Colon Carcinoma Metastatic in the Brain (tissue), 2 donors: ENCODE results near the genes BRMS1, CTSF and C11orf80.

DNA sequence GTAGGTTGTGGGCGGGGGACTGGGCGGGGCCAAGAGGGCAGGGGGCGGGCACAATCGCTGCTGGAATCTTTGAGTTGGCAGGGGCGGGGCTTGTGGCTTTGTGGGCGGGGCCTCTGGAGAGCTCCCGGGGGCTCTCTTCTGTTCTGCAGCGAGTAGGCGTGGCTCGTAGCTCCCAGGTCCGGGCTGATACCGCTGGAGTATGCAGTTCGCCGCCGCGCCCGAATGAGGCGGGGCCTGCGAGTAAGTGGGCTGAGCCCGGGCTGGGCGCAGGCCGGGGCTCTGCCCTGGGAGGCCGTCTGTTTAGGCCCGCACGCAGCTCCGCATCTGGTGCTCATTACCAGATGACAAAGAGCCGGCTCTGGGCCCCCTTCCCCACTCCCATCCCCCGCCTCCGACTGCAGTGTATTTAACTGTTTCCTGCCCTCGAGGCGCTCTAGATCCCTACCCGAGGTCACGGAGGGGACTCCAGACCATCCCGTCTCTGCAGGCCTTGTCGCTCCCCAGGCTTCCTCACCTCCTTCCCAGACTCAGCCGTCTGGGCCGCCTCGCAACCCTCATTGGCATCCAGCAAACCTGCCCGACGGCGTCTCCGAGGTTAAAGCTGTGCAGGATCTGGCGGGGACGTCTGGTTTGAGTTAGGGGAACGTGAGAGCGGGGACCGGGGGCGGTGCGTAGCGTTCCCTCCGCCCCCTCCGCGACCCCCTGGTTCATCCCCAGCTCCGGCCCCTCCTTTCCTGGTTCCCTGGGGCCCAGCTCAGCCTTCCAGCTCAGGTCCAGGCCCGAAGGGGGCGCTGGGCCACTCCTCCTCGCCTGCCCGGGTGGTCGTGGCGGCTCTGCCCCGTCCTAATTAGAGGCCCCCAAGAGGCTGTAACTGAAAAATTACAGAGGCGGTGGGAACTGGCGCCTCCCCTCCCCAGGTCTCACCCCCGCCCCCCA, 3.8 kb downstream of the CD248 start:
- PRO-cap, 2 experiments: no peak in any of the 2 experiments

DNA sequence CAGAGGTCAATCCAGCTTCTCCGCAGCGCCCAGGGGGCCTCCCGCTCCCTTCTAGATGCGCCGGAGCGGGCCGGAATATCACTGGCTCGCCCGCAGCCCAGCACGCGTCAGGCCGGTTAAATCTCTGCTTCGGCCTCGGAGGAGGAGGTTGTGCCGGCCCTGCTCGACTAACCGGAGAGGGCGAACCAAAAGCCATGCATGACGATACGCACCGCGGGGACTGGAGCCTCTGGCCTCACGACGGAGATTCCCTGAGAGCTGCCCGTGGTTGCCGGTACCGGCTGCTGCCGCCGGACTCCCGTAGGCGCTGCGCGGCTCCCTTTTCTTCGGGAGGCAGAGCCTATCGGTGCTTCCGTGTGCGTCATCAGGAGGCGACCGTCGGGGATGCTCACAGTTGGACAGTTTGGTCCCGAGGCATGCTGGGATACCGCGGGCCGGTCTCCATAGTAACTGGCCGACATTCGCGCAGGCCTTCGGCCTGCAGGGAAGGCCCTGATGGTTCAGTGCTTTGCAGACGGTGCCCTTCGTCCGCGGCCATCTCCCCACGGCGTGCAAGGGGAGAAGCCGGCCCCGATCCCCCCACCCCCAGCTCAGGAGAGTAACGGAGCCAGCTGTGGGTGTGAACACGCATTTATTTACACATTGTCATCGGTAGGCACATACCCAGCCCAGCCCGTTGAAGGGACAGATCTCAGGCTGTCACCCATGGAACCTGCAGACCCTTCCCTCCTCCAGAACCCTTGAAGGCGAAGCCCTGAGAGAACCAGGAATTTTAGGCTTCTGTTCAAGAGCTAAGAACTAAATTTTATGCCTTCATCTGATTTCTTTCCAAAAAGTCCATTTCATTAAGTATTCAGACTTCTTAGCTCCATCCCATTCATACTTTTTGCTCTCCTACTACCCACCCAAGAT, at the start of gene BRMS1:
Gene BRMS1 (minus strand): TSS at position 345 of the 912 bp plus-strand sequence.
- PRO-cap, 2 experiments: peak in 2 of 2 experiments; most common plus-strand start position 503 of the sequence (in 2); most common minus-strand start position 297 of the sequence (in 2)

- PRO-cap, 2 experiments: no peak in any of the 2 experiments
Measured at GRCh38 chr11:66346587-66347033, 819 bp downstream of the B4GAT1 start.

- PRO-cap, 2 experiments: no peak in any of the 2 experiments
Measured at GRCh38 chr11:66351243-66351360, 3.7 kb upstream of the B4GAT1 start.

DNA sequence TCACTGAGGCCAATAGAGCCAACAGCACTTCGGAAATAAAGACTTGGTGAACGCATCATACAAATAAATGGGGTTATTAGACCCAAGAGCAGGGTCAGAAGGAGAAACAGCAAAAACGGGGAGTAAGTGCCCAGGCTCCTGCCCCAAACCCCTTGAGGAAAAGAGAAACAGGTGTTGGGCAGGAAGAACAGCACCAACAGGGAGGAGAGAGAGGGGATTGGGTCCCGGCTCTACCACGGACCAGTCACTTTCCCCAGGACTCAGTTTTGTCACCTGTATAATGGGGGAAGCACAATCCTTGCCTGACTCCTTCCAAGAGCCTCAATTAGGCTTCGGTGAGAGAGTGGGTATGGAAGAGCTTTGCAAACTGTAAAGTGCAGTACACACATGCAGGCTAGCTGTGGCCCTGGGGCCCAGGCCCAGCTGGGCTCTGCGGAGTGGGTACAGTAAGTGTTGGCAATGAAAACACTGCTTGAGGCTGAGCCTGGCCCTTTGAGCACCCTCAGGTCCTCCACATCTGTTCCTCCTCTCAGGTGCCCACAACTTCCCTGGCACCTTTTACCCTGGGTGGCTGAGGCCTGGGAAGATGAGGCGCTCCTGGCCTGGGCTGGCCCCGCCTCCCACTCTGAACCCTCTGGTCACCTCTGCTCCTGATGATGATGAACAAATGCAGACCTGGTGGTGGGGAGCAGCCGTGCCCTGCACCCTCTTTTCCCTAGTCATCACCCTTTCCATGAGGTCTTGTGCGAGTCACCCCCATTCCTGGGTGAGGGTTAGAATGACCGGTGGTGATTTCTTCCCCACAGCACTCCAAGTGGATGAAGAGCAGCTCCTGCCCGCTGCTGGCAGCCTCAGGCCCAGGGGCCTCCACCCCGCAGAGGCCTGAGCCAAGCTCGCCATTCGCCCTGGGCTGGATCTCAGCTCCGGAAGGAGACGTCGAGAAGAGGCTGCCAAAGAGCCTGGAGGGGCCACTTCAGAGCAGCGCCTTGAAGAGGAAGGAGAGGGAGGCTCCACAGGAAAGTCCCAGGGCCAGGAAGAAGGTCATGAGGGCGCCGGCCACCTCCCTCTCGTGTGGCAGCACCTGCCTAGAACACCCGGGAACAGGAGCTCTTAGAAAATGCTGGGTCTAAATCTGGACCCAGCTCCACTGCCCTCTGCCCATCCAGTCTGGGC, 8.7 kb downstream of the SLC29A2 start:
- PRO-cap, 2 experiments: no peak in any of the 2 experiments

GRCh38 chr11:66373154-66373672, 1.7 kb upstream of the SLC29A2 start:
- PRO-cap, 2 experiments: no peak in any of the 2 experiments

GRCh38 chr11:66386012-66386700, 14.6 kb upstream of the SLC29A2 start:
- PRO-cap, 2 experiments: no peak in any of the 2 experiments

- PRO-cap, 2 experiments: no peak in any of the 2 experiments
Measured at GRCh38 chr11:66440122-66440638, 1.5 kb upstream of the MRPL11 start.

- PRO-cap, 2 experiments: no peak in any of the 2 experiments
Measured at GRCh38 chr11:66454065-66454786, 12.5 kb upstream of the PELI3 start.

DNA sequence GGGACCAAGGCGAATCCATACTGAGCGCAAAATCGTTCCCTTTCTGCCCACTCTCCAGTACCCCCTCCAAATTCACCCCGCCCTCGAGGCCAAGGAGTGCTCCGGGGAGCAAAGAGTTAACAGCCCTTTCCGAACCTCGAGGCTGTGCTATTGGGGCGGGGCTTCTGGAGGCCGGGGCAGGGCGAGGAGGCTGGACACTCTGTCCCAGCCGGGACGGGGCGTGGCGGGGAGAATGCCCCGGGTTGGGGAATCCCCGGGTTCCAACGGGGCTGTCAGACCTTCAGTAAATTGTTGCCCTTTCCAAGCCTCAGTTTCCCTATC, 239 bp downstream of the DPP3 start:
- PRO-cap, 2 experiments: no peak in any of the 2 experiments

DNA sequence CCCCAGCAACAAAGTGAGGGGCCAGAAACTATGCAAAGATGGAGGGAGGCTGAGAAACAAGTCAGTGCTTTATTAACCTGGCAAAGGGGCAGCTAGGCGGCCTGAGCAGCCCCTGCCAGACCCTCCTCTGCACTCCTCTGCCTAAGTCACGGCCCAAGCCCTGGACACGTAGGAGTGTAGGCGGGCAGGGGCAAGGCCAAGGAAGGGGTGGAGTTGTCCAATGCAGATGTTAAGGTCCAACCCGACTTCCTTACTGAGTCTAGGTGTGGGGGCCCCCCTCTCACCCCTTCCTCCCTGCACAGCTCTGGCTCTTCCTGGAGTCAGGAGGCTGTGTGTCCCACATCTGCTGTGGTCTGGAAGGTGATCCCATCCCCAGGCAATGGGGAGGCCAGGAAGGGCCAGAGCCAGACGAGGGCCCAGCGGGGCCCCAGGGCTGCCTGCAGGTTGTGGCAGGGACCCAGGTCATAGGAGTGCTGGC, 6.6 kb downstream of the ZDHHC24 start:
- PRO-cap, 2 experiments: no peak in any of the 2 experiments

- PRO-cap, 2 experiments: peak in 1 of 2 experiments; most common plus-strand start chr11:66568657 (in 1)
Measured at GRCh38 chr11:66567943-66568819, at the start of gene CTSF. Gene CTSF (minus strand): TSS chr11:66568606.

GRCh38 chr11:66618077-66618436, 1.6 kb downstream of the RBM14 start:
- PRO-cap, 2 experiments: no peak in any of the 2 experiments

DNA sequence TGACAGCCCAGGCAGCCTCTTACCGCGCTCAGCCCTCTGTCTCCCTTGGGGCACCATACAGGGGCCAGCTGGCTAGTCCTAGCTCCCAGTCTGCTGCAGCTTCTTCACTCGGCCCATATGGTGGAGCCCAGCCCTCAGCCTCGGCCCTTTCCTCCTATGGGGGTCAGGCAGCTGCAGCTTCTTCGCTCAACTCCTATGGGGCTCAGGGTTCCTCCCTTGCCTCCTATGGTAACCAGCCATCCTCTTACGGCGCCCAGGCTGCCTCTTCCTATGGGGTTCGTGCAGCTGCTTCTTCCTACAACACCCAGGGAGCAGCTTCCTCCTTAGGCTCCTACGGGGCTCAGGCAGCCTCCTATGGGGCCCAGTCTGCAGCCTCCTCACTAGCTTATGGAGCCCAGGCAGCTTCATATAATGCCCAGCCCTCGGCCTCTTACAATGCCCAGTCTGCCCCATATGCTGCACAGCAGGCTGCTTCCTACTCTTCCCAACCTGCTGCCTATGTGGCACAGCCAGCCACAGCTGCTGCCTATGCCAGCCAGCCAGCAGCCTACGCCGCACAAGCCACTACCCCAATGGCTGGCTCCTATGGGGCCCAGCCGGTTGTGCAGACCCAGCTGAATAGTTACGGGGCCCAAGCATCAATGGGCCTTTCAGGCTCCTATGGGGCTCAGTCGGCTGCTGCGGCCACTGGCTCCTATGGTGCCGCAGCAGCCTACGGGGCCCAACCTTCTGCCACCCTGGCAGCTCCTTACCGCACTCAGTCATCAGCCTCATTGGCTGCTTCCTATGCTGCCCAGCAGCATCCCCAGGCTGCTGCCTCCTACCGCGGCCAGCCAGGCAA, 8.5 kb downstream of the RBM14 start:
- PRO-cap, 2 experiments: no peak in any of the 2 experiments

DNA sequence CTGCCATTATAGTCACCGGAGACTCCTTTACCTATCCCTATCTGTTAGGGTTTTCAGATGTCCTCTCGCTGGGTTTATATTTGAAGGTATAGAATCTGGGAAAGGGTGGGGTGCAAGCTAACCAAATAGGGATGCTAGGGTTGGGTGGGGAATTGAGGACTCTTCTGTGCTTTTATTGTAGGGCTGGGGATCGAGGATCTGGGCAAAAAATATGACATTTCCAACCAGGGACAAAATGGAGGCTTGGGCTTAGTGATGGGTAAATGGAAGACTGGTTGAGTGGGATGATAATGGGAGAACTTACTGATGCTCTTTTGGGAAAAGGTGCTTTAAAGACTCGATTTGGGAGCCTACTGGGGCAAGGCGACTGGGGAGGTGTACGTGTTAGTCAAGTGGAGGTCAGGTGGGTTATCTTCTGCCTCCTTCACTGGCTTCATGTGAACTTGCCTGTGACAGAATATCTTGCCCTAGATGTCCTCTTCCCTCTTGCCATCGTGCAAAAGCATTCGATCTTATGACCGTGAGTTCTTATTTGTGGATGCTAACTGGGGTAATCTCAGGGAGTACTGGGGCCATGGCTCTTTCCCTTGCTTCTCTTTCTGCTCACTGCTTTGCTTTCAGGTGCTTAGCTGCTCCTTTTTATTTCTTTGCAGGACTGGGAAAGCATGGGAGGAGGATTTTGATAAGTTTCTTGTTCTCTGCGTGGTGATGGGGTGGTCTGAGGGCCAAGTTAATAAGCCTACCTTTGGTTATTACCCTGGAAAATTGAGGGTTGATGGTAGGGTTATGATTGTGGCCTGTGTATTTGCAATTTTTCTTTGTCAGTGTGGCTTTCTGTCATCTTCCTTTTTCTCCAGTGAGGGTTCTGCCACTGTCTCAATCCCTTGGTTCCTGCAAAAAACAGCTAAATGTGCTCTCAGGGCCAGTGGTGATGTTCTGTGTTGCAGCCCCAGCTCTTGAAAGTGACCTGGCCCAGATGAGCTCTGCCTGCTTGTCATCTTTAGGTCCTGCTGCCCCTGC, 10.2 kb upstream of the RBM4 start:
- PRO-cap, 2 experiments: no peak in any of the 2 experiments

GRCh38 chr11:66650010-66650491, 11.5 kb downstream of the RBM4 start:
- PRO-cap, 2 experiments: no peak in any of the 2 experiments

GRCh38 chr11:66668563-66669248, 9.0 kb downstream of the RBM4B start:
- PRO-cap, 2 experiments: no peak in any of the 2 experiments

DNA sequence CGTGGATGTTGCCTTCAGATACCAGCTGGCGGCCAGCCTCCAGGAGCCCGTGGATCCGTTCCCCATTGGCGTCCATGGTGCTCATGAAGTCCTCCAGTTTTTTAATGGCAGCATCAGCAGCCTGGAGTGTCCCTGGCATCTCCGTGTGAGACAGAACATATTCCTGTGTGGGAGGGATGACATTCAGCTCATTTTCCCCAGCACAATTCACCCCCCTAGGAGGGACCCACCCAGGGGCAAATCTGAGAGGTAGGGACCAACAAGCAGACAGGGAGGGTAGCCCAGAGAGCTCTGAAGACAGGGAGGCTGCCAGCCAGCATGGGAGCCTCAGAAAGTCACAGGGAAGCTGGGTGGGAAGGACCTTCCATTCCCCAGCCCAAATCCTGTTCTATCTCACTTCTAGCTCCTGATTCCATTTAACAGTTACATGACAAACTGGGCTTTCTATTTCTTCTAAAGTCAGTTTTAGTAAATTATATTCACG, 21.8 kb upstream of the RBM4B start:
- PRO-cap, 2 experiments: no peak in any of the 2 experiments

DNA sequence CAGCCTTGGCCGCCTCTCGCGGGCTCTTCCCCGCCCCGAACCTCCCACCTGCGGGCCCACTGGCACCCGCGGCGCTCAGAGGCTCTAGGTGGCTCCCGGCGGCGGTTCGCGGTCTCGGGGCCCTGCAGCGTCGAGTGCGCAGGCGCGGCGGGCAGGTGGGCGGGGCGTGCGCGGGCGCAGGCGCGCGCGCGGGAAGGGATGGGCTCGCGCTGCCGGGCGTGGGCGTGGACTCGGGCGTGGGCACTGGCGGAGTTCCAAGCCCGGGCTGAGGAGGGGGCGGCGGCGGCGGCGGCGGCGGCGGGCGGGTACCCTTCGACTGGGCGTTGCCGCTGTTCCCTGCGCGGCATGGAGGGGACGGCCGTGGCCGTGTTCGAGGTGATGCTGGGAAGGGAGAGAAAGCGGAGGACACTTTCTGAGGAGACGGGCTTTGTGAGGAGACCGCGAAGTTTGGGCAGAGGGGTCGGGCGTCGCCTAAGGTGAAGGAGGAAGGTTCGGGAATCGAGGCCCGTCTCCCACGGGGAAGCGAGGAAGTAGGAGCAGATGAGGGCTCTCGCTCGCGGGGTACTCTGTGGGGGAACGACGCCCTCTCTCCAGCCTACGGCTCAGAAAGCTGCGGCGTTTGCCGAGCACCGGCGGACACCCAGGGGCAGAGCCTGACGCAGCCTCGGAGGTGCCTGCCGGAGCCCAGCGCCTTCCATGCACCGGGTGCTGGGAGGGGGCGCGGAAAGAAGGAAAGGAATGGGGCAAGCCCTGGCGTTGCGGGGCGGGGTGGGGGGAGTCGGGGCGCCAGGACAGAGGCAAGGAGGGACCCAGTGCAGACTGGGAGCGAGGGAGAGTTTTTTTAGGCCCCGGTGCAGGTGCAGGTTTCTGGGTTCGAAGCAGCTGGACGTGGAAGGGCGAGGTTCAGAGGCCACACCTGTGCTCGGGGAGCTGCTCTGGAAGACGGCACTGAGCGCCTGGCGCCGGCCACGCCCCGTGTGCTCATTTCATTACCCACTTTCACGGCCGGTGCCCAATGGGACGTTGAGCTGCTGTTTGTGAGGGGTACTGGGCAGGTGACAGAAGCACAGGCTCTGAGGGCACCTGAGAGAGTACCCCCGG, at the start of gene C11orf80:
Gene C11orf80 (plus strand): TSS at position 225 of the 1,101 bp plus-strand sequence.
- PRO-cap, 2 experiments: peak in 2 of 2 experiments; most common plus-strand start position 257 of the sequence (in 1); most common minus-strand start position 116 of the sequence (in 2)

DNA sequence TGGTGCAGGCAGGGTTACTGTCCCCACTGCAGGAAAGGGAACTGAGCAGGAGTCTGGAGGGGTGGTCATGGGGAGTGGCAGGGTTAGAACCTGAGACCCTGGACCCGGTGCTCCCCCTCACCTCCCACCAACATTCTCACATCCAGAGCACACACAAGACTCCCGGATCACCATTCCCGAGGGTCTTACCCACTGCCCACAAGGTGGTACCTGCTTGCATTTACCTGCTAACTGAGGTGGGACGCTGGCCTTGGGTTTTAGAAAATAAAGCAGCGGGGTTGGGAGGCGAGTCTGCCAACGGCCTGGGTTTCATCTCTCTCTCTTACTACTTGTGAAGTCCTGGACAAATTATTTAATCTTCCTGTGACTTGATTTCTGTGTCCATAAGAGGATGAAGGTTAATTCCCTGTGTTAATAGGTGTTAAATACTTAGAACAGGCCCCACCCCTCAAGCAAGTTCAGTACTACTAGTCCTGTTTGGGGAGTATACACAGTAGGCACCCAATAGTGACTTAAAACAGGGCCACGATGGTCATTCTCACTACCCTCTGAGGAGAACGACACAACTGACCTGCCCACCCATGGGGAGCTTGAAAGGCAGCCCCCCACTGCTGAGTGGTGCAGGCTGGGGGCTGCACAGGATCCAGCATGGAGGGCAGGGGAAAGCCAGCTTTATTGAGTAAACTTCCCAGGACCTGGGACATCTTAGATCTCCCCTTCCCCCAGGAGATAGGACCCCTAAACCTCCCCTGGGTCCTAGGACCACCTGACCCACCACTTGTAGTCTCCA, 4.8 kb downstream of the RCE1 start:
- PRO-cap, 2 experiments: no peak in any of the 2 experiments